H7 (cell line): ENCODE measurements around a stretch of chr3.

DNA sequence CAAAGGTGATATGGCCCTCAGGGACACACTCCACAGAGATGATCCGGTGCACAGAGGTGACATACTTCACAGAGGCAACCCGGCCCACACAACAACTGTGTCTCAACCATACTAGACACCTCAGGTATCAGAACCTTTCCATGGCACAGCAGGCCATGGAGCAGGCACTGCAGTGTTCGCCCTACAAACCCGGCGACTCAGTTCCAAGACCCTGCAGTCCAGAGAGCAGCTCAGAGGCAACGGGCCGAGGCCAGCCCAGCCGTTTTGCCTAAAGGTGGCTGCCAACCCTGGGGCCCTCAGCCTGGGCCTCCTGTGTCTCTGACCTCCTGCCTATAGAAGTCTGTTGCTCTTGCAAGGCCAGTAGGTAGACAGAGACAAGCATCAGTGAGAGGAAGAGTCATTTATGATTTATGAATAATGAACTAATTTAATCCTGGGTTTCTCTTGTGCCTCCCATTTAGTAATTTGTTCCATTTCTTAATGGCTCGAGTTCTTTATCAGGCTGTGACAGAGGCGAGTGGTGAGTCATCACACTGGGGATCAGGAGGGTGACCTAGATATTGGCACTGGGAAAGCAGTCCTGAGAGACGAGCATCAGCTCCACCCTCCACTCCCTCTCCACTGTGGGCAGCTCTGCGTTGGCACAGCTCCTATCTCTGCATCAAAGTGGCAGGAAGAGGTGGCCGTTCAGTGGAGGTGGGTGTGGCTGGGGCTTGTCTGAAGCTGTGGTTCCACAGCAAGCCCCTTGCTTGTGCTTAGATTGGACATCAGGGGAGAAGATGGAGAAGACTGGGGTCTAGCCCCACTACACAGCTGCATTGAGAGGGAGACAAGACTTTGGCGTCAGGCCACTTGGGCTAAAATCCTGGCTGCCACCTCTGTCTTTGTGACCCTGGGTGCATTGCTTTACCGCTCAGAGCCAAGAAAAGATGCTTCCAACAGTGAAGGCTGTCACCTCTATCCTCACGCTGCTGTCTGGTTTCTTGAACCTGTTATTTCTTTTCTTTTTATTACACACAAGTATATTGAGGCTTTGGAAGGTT lies 79.9 kb downstream of the ABHD5 start:
- RAMPAGE, long total RNA, result no peak

- RAMPAGE, long total RNA, result no peak
Measured at GRCh38 chr3:43883908-43884432, 193.2 kb downstream of the ABHD5 start.

DNA sequence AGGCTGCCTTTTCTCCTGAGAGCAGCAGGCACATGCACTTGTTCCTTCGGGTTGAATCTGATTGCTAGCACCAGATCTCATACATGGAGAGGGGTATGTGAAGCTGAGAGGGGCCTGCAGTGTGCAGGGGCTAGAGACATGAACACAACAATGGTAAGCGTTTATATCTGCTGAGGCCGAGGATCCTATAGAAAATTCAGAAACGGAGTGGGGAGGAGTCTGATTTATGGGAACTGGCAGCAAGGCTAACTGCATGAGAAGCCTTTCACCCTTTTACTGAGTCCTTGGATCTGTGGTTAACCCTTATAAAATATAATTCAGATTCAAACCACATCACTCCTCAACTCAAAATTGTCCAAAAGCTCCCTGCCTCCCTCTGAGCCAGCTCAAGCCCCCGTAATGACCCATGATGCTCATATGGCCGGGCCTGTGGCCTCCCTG lies 32.4 kb downstream of the ZNF445 start:
- RAMPAGE, long total RNA, result no peak

- RAMPAGE, long total RNA, result no peak
Measured at GRCh38 chr3:44883911-44884590, 9.6 kb downstream of the TGM4 start.

DNA sequence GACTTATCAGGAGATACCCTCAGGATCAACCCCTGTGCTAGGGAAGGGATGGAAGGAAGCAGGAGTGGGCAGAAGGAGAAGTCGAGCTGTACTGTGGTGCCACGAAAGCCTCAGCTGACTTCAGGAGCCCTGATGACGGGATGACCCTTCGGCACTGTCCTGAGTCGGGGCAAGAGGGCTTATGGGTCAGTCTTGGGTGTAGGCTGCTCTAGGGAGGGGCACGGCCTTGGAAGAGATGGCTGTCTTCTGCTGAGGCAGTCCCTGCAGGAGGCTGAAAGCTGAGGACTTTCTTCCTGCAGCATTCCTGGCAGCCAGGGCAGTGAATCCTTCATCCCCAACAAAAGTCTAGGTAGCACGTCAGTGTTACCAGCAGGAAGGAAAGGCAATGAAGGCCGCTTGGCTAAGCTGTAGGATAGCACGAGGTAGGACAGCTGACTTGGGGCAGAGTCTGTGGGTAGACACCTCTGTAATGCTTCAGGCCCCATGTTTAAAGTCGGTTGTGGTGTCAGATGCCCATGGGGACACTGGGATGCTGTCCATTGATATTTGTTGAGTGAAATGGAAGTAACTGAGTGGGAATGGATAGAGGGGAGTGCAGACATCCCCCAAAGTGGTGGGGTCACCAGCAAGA lies 7.9 kb downstream of the CLEC3B start:
- RAMPAGE, long total RNA, result no peak

GRCh38 chr3:45125353-45125816 lies 20.8 kb downstream of the CDCP1 start:
- RAMPAGE, long total RNA, result no peak

DNA sequence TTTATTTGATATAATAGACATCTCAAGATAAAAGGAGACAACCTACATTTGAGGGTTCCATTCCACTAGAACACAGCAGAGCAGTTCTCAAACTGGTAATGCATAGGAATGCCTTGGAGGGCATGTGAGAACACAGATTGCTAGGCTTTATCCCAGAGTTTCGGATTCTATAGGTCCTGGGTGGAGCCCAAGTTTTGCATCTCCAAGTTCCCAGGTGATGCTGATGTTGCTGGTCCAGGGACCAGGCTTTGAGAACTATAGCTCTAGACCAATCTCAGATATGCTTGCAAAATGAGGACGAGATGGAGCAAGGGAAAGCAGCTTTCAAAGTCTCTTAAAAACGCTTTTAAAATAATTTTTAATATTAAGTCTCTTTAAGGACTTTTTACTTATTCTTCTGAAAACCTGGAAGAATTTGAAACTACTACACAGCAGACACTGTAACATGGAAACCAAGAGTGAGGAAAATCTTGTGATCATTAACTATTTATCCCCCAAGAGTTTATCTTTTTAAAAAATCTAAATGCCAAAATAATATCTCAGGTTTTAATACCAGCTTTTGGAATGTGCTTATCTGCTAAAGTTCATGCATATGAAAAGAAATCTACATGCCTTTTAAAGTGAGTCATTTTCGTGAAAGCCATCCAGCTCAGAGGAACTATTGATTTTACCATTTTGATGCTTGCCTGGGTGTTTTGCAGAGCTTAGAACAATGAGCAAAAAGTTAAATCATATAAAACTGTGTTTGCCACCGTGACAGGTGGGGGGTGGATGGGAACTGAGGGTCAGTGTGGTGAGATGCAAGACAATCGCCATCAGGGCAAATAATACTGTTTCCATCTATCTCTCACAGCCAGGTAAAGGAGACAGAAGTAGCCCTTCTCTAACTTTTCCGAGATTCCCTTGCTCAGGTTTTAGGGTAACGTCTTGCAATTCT lies 2.3 kb downstream of the TMEM158 start:
- RAMPAGE, long total RNA, result no peak

DNA sequence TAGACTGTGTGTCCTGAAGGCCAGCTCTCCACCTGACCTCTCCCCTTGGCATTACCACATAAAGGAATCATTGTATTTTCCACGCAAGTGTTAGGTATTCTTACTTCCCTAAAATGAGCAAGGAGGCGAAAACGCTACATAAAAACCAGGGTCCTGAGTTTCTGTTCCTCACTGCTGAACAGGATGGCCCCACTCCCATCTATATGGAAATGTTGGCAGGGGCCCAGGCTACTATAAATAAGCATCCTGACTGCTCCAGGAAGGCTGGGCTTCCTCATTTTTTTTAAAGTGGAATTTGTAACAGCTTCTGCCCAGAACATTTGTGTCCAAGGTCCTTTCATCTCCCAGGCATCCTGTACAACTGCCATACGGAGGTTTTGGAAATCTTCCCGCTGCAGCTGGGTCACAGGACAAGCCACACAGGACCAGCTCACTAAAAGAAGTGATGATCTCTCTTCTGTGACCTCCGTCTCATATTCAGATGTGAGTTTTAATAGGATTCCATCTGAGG lies 56.5 kb upstream of the LIMD1 start:
- RAMPAGE, long total RNA, result no peak

GRCh38 chr3:45545445-45545986 lies 49.0 kb upstream of the LIMD1 start:
- RAMPAGE, long total RNA, result no peak

GRCh38 chr3:45593610-45593860 lies 1.0 kb upstream of the LIMD1 start:
- RAMPAGE, long total RNA, result no peak

DNA sequence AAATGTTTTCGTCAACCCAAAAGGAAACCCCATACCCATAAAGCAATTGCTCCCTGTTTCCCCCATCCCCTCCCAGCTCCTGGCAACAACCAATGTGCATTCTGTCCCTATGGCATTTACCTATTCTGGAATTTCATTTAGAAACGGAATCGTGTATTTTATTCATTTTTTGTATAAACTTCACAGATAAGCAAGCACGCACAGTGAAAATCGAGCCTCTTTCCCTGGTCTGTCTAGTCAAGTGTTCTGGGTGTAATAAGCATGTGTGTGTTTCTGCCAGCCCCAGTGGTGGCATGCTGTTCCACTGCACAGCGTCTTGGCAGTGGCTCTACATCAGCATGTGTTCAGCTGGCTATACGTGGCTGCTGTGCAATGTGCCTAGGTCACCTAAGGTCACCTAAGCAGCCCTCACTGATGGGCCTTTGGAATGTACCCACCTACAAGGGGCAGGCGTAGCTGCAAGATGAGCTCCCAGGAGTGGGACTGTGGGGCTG lies 4.8 kb downstream of the LIMD1 start:
- RAMPAGE, long total RNA, result no peak

GRCh38 chr3:45656605-45657326 lies 32.4 kb upstream of the SACM1L start:
- RAMPAGE, long total RNA, result no peak

DNA sequence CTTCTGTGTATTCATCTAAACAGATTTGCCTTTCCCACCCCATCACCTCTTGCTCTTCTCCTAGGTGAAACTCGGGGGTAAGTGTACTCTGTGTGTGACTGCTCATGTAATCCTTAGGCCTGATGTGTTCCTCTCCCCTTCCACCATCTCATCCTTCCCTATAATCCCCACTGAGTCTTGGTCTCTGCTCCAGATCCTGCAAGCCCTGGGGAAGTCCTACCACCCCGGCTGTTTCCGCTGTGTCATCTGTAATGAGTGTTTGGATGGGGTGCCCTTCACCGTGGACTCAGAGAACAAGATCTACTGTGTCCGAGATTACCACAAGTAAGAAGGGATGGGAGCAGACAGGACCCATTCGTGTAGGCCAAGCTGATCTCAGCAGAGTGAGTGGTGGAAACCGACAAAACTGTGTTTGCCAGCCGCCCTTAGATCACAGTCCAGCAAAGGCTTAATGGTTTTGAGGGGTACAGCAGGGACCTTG lies 16.7 kb upstream of the SACM1L start:
- RAMPAGE, long total RNA, result no peak

DNA sequence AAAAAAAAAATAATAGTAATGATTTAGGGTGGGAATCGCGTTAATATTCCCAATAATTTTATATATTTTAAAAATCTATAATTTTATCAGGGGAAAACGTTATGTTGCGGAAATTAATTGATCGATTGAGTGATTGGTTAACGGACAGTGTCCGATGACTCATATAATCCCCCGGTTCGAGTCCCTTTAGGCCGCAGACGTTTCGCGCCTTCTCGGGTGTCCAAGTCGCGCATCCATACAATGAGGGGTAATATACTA lies 1.2 kb upstream of the SACM1L start:
- RAMPAGE, long total RNA, result no peak

- RAMPAGE, long total RNA, result no peak
Measured at GRCh38 chr3:45911749-45912360, 25.5 kb downstream of the CCR9 start.

- RAMPAGE, long total RNA, result no peak
Measured at GRCh38 chr3:45965482-45966062, 22.3 kb downstream of the CXCR6 start.

DNA sequence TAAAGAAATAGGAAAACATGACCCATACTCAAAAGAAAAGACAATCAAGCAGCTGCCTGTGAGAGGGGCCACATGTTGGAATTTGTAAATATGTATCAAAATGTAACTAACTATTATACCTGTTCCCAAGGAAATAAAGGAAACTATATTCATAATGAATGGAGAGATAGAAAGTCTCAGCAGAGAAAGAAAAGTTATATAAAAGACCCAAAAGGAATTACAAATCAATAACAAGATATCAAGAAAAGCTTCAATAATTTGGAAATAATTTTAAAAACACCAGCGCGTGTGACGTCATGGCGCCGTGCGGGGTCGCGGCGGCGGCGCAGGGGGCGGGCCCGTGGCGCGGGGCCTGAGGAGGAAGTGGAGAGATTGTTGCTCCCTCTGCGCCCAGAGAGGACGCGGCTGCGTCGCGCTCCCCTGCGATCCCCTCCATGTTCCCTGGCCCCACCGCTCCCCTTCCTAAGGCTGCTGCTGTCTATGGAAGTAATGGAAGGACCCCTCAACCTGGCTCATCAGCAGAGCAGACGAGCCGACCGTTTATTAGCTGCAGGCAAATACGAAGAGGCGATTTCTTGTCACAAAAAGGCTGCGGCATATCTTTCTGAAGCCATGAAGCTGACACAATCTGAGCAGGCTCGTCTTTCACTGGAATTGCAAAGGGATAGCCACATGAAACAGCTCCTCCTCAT lies 4.3 kb downstream of the XCR1 start:
- RAMPAGE, long total RNA, result no peak

- RAMPAGE, long total RNA, result no peak
Measured at GRCh38 chr3:46089086-46090052, 62.1 kb upstream of the XCR1 start.

GRCh38 chr3:46096277-46096779 lies 69.0 kb upstream of the XCR1 start:
- RAMPAGE, long total RNA, result no peak

GRCh38 chr3:46386001-46386754 lies 15.4 kb downstream of the CCR5 start:
- RAMPAGE, long total RNA, result no peak